Hepatocyte (in vitro differentiated cells and primary cell): ENCODE data around the genes FAM168A, KCNE3 and SLCO2B1.

DNA sequence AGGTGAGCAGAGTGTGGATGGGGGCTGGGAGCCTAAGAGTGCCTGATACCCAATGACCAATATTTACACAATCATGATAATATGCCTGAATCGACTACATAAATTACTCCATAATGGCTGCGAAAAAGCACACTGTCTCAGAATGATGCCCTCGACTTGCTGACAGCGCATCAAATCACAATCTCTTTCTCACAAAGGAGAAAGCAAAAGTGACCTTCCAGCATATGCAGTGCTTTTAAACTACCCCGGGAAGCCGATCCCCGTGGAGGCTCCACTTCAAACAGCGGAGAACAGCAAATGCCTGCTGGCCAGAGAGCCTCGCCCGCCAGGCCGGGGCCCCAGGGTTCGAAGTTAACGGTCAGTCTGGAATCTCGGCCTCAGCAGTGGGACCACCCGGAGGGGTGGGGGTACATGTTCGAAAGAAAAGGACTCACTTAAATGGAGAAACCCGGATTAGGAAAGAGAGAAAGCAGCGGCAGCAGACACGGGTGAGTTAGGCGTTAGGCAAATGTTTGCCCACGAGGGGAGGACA, 1.6 kb downstream of the FCHSD2 start:
- RAMPAGE, long total RNA, result no peak
- RRBS, result under 1% methylated on average over 11 of the region's 21 CpGs

GRCh38 chr11:73175421-73176101, 33.4 kb upstream of the FCHSD2 start:
- RAMPAGE, long total RNA, result no peak
- RRBS, result no CpG with 5 or more reads among the region's 5 CpGs

GRCh38 chr11:73257138-73257882, 14.8 kb upstream of the P2RY6 start:
- RAMPAGE, long total RNA, result no peak
- RRBS, result 81% methylated on average over 3 of the region's 6 CpGs

- RAMPAGE, long total RNA, result no peak
- RRBS, result no CpG with 5 or more reads among the region's 8 CpGs
Measured at GRCh38 chr11:73317915-73318425, 9.9 kb downstream of the ARHGEF17 start.

DNA sequence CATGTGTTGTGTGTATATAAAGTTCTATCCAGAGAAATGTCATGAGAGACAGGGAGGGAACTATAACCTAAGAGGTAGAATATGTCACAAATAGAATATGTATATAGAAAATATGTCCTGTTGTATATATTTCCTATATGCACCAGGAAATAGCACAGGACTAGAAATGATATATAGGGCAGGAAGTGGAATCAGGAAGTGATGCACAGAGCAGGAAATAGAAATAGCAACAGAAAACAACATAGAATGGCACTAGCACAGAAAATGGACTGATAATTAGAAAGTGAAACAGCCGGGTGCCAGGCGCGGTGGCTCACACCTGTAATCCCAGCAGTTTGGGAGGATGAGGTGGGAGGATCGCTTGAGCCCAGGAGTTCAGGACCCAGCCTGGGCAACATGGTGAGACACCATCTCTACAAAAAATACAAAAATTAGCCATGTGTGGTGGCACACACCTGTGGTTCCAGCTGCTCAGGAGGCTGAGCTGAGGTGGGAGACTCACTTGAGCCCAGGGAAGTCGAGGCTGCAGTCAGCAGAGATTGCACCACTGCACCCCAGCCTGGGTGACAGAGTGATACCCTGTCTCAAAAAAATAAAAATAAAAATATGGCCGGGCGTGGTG, 9.9 kb upstream of the RELT start:
- RAMPAGE, long total RNA, result no peak
- RRBS, result no CpG with 5 or more reads among the region's 7 CpGs

DNA sequence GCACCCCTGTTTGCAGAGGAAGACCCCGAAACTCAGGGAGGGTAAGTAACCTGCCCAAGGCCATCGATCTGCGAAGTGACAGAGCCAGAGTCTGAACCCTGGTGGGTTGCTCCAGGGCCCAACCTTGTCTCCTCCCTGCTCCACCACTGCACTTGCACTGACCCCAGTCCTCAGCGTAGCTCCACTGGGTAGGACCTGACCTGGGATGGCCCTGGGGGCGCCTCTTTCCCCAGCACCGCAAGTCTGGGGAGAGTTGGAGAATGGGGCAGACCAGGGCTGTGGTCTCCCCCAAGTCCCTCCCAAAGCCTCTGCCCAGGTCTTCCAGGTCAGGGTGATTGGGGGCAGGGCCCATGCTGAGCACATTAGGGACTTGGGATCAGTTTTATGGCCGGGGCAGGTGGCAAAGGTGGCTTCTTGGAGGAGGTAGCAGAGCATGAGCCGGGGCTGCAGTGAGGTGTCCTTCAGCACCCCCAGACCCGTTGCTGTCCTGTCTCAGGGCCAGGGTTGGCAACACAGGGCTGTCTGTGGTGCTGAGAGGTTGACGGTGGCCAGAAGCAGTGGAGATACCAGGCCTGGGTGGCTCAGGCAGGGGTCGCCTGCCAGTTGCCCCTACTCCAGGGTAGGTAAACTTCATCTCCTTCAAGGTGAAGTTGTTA, 5.9 kb downstream of the RELT start:
- RAMPAGE, long total RNA, result no peak
- RRBS, result 100% methylated on average over 1 of the region's 11 CpGs

GRCh38 chr11:73391967-73392878, 16.0 kb downstream of the RELT start:
- RAMPAGE, long total RNA, result no peak
- RRBS, result no CpG with 5 or more reads among the region's 30 CpGs

DNA sequence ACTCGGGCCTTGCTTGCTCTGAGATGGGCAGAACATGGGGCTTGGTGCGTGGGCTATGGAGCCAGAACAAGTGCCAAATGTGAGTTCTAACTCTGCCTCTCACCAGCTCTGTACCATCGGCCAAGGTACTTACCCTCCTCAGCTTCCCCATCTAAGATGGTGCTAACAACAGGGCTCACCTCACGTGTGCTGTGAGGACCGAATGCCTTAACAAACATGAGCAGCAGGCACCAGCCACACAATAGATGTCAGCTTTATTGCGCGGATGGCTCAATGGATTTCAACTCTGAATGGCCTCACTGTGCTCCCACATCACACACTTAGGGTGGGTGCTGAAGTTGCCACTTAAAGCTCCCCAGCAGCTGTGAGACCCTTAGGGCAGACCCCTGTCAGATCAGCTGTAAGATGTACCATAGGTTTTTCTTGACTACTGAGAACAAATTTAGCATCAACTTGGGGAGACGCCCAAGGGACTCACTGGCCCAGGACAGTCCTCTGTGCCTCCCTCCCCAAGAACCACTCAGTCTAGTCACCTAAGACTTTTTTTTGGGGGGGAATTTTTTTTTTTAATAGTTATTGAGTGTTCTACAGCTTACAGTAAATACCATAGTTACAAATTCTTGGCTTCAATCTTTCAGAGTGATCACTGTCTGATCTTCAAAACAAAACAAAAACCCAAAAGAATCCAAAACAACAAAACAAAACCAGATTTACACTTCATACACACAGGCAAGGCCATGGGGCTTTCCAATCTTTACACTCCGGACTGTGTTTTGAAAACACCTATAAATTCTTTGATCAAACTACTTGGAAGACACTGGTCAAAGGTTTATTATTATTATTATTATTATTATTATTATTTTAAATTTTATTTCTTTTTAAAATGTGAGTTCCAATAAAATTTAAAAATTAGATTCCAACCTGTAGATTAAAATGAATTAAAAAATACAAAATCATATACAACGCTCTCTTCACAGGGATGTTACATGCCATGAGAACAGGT, 24.4 kb downstream of the RELT start:
- RAMPAGE, long total RNA, result no peak
- RRBS, result no CpG with 5 or more reads among the region's 10 CpGs

- RAMPAGE, long total RNA, result no peak
- RRBS, result no CpG with 5 or more reads among the region's 10 CpGs
Measured at GRCh38 chr11:73405872-73406976, 30.0 kb downstream of the RELT start.

DNA sequence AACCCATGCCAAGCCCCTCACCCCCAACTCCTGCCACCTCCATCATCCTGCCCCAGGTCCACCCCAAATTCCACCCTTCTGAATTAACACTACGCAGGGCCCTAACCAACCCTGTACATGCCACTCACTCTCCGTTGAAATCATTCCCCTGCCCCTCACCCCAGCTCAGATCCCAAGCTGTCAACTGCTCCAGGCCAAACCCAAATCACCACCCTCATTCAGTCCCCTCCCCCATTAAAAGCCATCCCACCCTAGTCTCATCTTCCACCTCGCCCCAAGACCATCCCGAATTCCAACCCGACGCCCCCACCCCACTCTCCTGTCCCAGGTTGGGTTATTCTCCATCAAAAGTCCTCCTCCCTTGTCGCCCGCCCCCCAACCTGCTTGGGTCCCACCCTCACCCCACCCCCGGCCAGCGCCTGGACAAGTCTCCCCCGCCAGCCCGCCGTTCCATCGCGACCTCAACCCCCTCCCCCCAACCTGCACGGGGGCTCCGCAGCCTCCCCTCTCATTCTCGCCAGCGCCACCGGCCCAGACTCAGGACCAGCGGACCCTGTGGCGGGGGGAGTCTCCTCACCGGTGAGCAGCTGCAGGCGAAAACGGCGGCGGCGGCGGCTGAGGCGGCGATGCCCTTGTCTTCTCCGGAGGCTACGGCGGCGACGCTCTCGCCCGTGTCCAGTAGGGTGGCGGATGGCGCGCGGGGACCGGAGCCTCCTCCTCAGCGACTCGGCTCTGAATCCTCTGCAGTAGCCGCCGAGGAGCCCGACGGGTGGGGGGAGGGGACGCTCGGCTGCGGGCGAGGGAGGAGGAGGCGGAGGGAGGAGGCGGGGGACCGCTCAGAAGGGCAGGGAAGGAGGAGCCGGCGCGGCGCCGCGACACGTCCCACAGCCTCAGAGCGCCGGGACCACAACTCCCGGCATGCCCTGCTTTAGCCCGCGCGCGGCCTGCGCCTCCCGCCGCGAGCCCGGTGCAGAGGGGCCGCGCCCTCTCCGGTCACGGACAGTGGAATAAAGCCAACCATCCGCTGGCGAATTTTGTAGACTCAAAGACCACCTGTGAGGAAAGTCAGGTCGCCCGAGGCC, at the start of gene FAM168A:
Gene FAM168A, minus strand, starts transcription at position 767 of the 1,082 bp plus-strand sequence.
- RAMPAGE, long total RNA, result no peak
- RRBS, result 2% methylated on average over 43 of the region's 83 CpGs

GRCh38 chr11:73969948-73970521, 12.6 kb downstream of the UCP2 start:
- RAMPAGE, long total RNA, result no peak
- RRBS, result no CpG with 5 or more reads among the region's 8 CpGs

DNA sequence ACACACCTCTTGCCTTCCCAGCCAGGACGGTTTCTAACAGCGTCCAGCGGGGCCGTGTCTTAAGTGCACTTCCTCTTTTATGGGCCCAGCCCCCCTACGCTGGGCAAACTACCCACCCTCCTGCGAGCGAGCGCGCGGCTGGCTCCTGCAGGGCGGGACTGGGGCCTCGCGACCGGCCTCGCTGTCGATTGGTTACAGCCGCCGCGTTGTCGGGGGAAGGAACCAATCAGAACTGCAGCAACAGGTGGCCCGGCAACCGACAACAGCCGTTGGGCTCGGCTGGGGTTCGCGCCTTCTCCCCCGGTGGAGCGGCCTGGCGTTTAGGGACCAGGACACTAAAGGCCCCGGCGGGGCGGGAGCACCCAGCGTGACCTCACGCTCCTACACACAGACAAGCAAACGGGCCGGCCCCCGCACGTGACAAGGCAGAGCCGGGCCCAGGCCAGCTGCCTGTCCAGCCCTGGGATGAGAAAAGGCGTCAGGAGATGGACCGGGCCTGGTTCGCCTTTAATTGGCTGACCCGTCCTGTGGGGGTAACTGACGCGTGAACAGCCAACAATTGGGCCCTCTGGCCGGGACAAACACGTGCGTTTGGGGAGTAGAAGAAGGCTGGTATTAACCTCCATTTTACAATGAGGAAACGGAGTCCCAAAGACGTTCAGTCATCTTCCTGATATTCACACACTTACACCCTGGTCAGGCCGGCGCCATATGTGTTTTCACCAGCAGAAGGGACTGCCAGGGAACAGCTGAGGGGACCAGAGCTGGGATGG, 711 bp upstream of the UCP2 start:
- RAMPAGE, long total RNA, result no peak
- RRBS, result 6% methylated on average over 28 of the region's 52 CpGs

DNA sequence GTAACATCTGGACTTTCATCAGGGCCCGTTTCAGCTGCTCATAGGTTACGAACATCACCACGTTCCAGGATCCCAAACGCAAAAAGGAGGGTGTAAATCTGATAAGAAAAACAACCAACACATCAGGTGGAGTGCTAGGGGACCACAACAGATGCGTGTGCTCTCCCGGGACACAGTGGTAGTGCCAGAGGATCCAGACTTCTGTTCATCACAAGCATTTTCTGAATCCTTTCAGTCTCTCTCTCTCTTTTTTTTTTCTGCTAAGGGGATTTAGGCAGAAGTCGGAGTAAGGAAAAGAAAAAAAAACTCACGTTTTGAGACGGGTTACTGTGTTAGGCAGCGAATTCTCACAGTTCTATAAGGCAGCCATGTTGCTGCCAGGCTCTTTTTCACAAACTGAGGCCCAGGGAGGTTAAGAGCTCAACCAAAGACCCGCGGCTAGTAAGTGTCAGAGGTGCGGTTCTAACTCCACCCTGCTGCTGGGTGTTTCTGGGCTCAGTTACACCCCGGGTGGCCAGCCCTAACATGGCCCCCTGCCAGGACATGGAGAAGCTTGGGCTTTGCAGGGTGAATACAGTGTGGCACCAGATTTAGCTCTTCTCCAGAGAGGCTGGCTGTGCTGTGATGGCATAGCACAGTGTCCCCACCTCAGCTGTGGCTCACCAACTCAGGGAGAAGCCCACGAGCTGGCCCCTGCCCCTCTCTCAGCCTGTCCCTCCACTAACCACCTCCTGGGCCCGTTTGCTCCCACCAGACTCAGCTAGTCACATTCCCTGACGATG, 7.3 kb downstream of the UCP3 start:
- RAMPAGE, long total RNA, result no peak
- RRBS, result no CpG with 5 or more reads among the region's 17 CpGs

DNA sequence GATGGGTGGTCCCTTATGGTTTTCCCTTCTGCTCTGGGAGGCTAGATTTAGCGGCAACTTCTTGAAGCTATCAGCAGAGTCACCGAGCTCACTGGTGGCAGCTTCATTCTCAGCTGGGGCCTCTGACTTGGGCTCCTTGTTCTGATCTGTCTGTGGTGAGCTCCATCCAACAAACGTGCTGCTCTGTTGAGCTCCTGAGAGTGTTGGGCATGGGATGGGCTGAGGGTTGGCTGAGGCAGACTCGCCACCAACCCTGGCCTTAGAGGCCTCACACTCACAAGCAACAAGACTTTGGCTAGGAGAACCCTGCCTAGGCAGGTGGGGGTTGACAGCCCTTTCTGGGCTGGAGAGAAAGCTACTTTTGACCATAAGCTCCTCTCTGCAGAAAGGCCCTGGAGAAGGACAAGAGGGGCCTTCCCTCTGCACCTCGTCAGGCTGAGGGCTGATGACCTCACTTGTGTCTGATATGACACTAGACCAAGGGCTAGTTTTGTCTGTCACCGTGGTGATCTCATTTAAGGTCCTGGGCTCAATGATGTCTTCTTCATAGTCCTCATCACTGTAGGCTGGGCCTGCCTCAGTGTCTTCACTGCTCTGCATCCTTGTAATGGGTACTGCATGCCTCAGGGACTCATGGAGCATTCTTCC, 24.7 kb upstream of the UCP3 start:
- RAMPAGE, long total RNA, result no peak
- RRBS, result no CpG with 5 or more reads among the region's 6 CpGs

GRCh38 chr11:74467391-74468546, at the start of gene KCNE3:
KCNE3 (minus strand) TSS chr11:74467549.
- RAMPAGE, long total RNA, result no peak
- RRBS, result 45% methylated on average over 5 of the region's 41 CpGs

GRCh38 chr11:74672760-74673950, 58.1 kb downstream of the CHRDL2 start:
- RAMPAGE, long total RNA, result no peak
- RRBS, result no CpG with 5 or more reads among the region's 15 CpGs

- RAMPAGE, long total RNA, result no peak
- RRBS, result no CpG with 5 or more reads among the region's 1 CpG
Measured at GRCh38 chr11:74755416-74755887, 6.8 kb downstream of the RNF169 start.

- RAMPAGE, long total RNA, result no peak
- RRBS, result no CpG with 5 or more reads among the region's 2 CpGs
Measured at GRCh38 chr11:75035675-75036159, 47.0 kb downstream of the NEU3 start.

- RAMPAGE, long total RNA, result no peak
- RRBS, result no CpG with 5 or more reads among the region's 6 CpGs
Measured at GRCh38 chr11:75096718-75097308, 54.1 kb upstream of the SLCO2B1 start.

- RAMPAGE, long total RNA, result start-site peak on the plus strand at chr11:75151067-75151110, 100 and 44 reads in 2 replicates
- RRBS, result no CpG with 5 or more reads among the region's 4 CpGs
Measured at GRCh38 chr11:75150774-75151263, at the start of gene SLCO2B1. SLCO2B1 (plus strand) TSS chr11:75151107.